ENCODE measurements around a stretch of chr6.

DNA sequence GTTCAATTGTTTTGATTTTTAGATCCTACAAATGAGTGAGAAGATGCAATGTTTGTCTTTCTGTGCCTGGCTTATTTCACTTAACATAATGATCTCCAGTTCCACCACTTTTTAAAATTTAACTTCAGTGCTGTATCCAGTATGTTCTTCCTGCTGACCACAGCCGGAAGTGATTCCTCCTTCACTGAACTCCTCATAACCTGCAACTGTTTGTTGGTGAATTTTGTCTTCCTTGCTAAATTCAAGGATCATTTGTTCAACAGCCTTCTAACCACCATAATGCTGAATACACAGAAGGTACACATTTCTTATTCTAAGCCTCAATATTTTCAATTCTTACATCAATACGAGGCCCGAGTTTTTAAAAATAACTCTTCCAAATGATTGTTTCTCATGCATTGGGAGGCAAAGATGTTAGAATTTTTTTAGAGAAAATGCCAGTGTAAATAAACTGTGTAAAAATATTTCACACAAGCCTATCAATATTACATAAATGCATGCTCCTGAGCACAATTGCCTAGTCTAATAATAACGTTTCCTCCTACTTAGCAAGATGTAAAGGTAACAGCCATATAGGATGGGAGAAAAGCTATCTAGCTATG is 3.7 kb downstream of the MAP7 start:
- RRBS = no CpG with 5 or more reads among the region's 4 CpGs

DNA sequence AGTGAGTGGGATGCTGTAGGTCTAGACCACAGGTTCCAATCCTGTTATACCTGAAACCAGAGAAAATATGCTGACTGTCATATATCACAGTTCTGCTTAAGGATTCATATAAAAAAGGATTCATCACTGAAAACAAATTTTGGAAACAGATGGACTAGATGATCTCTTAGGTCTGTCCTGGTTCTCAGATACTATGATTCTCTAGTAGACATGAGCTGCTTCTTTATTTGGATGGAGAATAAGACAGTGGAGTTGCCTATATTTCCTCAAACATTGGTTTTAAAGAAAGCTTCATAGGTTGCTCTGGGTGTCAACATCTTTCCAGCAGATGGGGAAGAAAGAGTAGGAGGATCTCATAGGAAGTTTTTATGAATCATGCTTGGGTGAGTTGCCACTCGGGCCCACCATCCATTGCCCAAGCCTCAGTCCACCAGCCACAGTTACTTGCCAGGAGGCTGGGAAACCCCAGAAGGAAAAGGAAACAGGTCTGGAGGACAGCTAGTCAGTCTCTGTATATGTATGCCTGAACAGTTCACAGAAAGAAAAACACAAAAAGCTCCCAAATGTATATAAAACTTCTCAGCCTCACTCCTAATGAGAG is 42.9 kb upstream of the MAP7 start:
- RRBS = no CpG with 5 or more reads among the region's 1 CpG

DNA sequence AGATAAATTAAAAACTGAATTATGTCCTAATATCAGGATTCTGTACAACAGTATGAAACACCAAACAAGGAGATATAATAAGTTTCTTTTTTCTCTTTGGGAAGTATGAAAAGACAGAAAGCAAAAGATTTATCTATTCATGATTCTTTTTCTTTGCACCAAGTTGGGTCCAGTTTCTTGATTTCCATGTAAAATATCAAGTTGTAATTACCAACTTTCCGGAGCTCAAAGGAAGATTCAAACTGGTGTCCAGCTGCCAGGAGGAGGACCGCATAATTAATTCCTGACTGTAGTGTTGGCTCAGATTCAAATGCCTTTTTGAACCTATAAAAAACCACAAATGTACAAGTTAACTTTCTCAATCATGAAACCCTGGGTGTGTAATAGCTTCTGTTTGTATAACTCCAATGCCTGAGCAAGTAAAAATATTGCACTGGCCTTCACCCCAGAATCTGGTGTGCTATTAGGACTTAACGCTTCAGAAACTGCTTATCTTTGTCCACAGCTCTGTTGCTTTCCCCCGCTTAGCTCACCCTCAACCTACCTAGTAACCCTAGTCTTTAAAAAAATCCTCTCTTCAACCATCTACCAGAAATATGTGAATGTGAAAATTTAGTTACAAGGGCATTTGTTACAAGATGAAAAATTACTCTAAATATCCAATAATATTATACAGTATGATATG is 119.0 kb upstream of the MAP7 start:
- RRBS = no CpG with 5 or more reads among the region's 4 CpGs

DNA sequence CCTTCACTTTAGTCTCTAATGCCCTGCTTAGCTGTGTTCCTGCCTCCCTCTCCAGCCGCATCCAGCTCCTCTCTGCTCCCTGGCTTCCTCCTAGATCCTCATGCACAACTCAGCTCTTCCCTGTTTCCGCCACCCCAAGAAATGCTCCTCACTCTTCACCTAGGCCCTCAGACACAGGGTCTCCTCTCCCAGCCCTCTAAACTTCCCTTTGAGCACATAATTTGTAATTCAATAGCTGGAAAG is 37.2 kb downstream of the MAP3K5 start:
- RRBS = no CpG with 5 or more reads among the region's 2 CpGs

GRCh38 chr6:136761419-136762694 is 30.4 kb downstream of the MAP3K5 start:
- RRBS = no CpG with 5 or more reads among the region's 12 CpGs

- RRBS = no CpG with 5 or more reads among the region's 13 CpGs
Measured at GRCh38 chr6:136956933-136957730, 35.0 kb downstream of the SLC35D3 start.

GRCh38 chr6:137210242-137210559 is 9.0 kb downstream of the IFNGR1 start:
- RRBS = no CpG with 5 or more reads among the region's 1 CpG

GRCh38 chr6:137213098-137213769 is 6.0 kb downstream of the IFNGR1 start:
- RRBS = no CpG with 5 or more reads among the region's 4 CpGs

DNA sequence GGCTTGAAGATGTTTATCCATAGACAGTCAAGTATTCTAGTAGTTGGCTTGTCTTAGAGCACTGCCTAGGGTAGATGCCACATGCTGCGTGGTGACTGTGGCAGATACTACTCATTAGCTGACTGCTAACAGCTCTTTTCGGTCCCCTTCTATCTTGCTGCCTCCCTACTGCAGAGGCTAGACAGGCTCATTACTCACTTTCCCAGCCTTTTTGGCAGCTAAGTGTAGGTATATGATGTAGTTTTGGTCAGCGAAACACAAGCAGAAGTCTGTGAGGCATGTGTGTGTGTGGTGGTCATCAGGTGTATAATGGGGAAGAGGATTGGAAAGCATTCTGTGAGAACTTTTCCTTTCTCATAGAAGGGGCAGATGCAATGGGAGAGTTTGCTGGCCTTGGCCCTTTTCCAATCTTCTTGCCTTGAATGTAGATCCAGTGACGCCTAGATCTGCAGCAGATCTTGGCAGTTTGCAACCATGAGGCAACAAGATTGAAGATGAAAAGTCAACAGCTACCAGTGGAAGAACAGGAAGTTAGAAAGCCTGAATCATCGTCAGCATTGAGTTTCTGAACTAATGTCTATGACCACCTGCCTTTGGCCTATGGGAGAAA is 4.4 kb upstream of the IFNGR1 start:
- RRBS = no CpG with 5 or more reads among the region's 5 CpGs

- RRBS = no CpG with 5 or more reads among the region's 3 CpGs
Measured at GRCh38 chr6:137309293-137309587, 90.1 kb upstream of the IFNGR1 start.

DNA sequence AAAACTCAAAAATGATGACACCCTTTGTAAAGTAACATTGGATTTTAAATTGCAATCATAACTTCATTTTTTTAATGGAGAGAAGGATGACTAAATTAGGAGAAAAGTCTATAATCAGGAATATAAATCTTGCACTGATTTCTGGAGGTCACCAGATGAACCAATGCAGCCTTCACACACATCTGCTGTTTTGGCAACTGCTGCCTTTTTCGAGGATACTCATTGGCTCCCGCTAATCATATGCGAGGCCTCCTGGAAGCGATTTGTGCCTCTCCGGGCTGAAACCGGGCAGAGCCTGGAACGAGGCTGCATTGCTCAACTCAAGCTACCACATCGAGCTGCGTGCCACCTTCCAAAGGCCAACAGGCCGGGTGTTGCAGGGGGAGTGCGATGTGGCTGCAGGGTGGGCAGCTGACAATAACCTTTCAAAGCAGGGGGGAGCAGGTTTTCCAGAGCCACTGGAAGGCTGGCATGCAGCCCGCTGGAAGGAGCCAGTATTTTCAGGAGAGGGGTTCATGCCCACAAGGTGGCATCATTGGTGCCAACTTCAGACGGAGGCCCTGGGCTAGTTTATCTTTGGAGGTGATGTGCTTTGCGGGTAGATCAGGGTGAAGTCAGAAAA is 122.5 kb upstream of the IFNGR1 start:
- RRBS = 71% methylated on average over 5 of the region's 14 CpGs

DNA sequence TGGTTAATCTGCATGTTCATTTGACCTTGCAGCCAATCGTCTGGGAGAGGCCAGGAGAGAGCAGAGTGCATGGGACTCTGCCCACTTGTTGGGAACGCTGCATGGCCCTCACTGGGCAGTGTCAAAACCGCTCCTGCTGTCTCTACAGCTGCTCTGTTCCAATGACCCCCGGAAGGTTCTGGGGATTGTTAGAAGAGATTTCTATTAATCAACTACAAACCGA is 79.5 kb downstream of the OLIG3 start:
- RRBS = no CpG with 5 or more reads among the region's 5 CpGs

DNA sequence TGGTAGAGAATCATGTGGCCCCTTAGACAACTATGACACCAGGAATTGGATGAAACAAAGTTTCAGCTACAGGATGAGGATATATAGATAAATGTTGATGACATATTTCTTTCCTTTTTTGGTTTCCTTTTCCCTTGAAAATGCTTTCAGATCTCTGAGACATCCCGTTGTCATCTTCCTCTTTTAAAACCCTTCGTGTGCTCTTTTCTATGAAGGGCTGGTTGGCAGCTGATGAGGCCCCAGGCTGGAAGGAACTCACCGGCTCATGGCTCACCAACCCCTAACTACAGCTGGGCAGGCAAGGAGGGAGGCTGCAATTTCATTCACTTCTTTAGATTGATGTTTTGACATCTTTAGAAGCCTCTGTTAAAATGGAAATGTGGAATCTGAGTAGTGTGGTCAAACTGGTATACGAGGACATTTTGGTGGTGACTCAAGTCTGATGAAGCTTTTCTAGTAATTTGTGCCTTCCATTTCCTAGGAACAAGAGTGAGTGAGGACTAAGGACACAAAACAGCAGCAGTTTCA is 167.8 kb upstream of the TNFAIP3 start:
- RRBS = no CpG with 5 or more reads among the region's 4 CpGs

DNA sequence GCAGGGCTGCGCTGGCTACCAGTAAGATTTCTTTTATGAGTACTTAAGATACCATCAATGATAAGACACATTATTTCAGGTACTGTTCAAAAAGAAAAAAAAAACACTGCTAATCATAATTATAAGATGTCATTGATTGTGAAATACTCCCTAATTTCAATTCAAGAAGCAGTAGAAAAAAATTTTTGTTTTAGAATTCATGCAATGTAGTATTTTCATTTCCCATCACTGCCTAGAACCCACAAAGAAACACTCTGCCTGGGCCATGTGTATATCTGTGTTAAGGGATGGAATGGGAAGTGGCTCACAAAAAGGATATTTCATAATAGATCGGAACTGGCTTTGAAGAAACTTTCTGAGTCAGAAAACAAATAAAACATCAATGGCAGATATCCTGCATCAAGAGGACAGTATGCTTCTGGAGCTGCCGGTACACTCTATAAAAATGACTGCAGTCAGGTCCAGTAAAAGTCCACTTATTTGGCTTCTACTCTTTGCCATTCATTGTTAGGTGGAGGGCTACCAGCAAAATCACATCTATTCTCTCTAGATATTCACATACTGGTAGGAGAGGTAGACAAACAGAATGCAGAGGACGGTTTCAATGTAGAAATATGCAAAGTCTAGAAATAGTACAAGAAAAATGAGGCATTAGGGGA is 135.0 kb upstream of the TNFAIP3 start:
- RRBS = no CpG with 5 or more reads among the region's 4 CpGs

- RRBS = no CpG with 5 or more reads among the region's 2 CpGs
Measured at GRCh38 chr6:137772979-137773332, 94.1 kb upstream of the TNFAIP3 start.

- RRBS = no CpG with 5 or more reads among the region's 2 CpGs
Measured at GRCh38 chr6:137800016-137800399, 67.1 kb upstream of the TNFAIP3 start.

DNA sequence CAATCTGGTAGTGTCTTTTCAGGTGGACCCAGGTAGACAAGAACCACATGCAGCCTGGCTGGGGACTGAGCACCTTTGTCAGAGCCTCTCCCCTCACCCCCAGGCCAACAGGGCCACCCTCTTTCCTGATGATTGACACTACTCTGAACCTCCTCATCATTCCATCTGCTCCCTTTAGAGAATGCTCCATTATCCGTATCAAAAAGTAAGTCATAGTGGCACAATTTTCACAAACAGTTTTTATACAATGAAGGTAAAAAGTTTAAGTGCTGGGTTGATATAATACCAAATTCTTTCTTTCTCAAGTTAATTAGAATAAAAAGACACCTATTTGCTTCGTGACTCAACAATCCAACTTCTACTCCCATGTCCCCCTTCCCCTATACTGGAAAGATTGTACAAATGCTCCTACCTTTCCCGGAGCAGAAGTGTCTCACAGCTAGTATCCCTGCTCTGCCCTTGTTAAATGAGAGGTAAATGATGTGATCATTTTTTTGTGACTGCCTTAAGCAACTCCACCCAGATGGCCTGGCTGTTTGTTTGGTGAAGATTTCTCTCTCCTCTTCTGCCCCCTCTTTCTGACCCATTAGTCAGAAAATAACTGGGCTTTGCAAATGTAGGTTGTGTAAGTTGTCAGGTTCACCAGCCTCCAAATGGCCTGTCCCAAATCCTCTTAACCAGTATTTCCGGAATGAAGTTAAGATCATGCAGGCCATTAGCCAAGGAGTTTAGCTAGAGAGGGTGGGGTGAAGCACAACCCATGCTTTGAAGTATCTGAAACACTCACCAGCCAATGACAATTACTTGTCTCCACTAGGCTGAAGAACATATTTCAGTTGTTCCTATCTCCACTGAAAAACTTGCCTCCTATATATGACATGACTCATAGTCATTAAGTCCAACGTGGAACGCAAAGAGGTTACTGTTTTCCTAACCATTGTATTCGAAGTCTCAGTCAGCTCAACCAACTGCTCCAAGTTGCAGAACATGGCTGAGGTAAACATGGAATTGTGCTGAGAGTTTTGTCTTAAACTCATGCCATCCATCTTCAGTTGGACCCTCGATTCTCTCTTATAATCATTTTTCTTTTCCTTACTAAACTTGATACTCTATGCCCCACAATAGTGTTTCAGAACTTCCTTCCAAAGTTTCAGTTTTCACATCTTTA is 37.6 kb upstream of the TNFAIP3 start:
- RRBS = no CpG with 5 or more reads among the region's 8 CpGs

GRCh38 chr6:138105802-138106768 is 1.1 kb downstream of the PERP start:
- RRBS = 37% methylated on average over 2 of the region's 14 CpGs

GRCh38 chr6:138107724-138108271 is 579 bp upstream of the PERP start:
- RRBS = 79% methylated on average over 3 of the region's 18 CpGs

DNA sequence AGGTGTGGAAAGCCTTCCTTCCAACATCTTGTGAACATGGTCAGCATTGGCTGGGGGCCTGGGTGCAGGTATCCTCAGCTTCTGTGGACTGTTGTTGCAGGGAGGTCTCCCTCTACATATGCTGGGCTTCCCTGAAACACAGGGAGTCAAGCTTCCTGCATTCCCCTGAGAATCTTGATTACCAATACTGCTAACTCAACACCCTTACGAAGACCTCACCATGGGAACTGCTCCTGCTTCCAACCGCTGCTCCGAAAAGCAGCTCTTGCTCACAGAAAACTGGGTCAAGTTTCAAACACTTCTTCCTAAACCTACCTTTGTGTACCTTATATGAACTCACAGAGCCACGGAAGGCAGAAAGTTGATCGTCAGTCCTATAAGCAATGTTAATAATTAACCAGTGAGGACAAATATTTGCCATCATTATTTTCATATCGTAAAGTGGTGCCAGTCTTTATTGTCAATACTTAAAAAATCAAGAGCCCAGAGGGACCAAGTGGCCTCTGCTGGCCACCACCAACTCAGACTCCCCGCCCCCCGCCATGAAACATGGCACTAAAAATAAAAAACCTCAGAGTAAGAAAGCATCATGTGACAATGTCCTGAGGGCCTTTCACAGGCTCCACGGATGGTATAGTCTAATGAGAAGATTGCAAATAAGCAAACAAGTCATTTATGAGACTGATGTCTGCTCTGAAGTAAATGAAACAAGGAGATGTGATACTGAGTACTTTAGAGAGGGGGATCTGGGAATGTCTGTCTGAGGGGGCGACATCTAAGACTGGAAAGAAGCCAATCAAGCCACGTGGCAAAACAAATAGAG is 9.0 kb upstream of the PBOV1 start:
- RRBS = no CpG with 5 or more reads among the region's 11 CpGs